Duodenum (tissue), 1 donor: Measurements from ENCODE around the genes BNIPL and C1orf56.

- PRO-cap, result no peak
Observed at GRCh38 chr1:150559620-150560416, 10.6 kb downstream of the ADAMTSL4 start.

- PRO-cap, result no peak
Observed at GRCh38 chr1:150566621-150567032, 12.8 kb downstream of the MCL1 start.

DNA sequence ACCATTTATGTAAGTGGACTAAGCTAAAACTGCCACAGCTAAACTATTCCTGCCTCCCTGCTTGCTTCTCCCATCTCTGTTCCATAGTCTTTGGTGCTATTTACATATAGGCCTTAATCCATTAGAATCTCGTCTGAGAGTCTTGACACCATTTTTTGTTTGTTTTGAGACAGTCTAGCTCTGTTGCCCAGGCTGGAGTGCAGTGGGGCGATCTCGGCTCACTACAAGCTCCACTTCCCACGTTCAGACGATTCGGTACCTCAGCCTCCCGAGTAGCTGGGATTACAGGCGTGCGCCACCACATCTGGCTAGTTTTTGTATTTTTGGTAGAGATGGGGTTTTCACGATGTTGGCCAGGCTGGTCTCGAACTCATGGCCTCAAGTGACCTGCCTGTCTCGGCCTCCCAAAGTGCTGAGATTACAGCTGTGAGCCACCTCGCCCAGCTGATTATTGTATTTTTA is 832 bp upstream of the MCL1 start:
- PRO-cap, result no peak

DNA sequence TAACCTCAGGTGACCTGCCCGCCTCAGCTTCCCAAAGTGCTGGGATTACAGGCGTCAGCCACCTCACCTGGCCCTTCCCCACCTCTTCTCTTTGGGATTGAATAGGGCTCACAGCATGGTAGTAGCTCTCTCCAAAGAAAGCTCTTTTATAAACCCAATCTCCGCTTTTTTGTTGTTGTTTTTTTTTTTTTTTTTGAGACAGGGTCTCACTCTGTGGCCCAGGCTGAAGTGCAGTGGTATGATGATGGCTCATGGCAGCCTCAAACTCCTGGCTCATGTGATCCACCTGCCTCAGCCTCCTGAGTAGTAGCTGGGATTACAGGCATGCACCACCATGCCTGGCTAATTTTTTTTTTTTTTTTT is 24.1 kb downstream of the ENSA start:
- PRO-cap, result no peak

- PRO-cap, result no peak
Observed at GRCh38 chr1:150614041-150614498, 15.3 kb downstream of the ENSA start.

DNA sequence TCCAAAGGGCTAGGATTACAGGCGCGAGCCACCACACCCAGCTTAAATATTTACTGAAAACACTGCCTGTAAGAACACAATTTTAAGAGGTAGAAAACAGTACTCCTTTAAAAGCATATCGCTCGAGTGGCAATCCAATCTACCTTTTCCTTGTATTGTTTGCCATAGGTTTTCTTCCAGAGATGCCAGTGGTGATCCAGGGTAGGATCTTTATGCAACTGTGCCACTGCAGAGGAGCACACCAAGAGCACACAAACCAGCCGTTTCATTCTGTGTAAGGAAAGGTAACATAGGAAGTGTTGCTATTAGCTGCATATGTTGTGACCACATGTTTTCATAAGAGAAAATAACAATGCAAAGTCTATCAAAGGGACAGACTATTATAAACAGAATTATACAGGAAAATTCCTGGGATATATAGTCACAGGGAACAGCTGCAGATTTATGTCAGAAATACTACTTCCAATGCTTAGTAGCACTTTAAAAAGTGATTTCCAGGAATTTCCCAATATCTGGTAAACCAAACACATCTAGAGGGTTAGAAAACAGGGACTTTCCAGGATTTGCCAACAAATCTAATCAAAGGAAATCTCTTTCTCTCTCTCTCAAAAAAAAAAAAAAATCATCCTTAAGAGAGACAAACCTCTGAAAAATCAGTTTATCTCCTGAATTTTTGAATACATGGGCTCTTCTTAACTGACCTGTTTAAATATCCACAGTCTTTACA is 920 bp downstream of the CTSS start:
- PRO-cap, result no peak

DNA sequence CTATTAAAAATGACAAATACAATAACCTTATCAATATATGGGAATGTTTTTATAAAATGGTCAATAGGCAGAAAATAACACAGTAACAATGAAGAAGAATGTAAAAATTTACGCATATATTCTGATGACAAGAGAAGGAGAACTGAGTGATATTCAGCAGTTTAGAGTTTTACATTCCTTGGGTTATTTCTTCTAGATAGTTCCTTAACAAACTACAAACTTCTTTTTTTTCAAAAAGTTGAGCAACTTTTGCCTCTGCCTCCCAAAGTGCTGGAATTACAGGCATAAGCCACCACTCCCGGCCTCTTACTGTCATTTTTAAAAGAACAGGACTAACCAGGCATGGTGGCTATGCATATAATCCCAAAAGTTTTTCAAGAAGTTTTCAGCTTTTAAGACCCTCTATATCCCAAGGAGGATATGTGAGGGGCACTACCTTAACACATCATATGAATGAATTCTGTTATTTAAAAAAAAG is 32.9 kb downstream of the ARNT start:
- PRO-cap, result no peak

DNA sequence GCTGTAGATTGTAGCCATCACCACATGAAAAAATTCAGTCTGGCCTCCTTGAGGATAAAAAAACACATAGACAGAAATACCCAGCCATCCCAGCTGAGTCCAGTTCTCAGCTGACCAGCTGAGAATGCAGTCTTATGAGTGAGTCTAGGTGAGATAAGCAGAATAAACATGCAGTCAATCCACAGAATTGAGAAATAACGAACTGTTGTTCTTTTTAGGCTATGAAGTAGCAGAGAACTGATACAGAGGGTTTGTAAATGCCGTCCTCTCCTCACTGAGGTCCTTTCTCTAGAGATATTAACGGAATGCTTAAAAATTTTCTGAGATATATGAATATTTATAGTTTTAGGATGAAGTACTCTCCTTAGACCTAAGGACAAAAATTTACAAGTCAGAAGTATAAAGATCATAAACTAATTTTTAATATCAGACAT is 24.1 kb downstream of the ARNT start:
- PRO-cap, result no peak

DNA sequence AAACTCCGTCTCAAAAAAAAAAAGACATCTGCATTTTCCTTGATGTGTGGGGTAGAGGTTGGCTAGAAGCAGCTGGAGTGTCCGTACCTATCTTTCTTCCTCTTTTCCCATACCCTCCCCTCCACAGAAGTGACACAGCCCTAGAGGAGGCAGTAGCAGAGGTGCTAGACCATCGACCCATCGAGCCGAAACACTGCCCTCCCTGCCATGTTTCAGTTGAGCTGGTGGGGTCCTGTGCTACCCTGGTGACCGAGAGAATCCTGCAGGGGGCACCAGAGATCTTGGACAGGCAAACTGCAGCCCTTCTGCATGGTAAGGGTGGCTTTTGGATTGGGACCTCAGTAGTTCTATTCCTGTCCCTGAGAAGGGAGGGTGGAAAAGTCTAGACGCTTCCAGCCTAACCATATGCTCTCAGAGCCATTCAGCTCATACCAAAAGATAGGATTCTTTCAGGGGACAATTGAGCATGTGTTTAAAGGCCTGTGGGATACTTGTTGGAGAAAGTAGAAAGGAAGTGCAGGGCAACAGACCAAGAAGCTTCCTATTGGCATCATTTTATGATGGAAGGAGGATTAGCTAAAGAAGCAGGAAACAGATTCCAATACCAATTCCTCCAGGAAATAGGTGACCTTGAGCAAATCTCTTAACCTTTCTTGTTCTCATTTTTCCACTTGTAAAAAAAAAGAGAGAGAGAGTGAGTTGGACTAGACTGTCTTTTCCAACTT is 11.7 kb upstream of the BNIPL start:
- PRO-cap, result no peak

GRCh38 chr1:151036333-151036912 is at the start of gene BNIPL:
TSS of gene BNIPL (plus strand) at chr1:151036586.
- PRO-cap, result no peak

GRCh38 chr1:151047561-151048466 is at the start of gene C1orf56:
TSS of gene C1orf56 (plus strand) at chr1:151047751.
- PRO-cap, result bidirectional peak, plus-strand start at chr1:151047751, minus-strand start at chr1:151047704

GRCh38 chr1:151147605-151148192 is 1.3 kb upstream of the SEMA6C start:
- PRO-cap, result unidirectional peak, minus-strand start at chr1:151147768

GRCh38 chr1:151164581-151165043 is 1.1 kb downstream of the LYSMD1 start:
- PRO-cap, result no peak

GRCh38 chr1:151165044-151165768 is 496 bp downstream of the LYSMD1 start:
- PRO-cap, result unidirectional peak, minus-strand start at chr1:151165638

- PRO-cap, result no peak
Observed at GRCh38 chr1:151168929-151169147, 2.9 kb downstream of the SCNM1 start.

GRCh38 chr1:151237788-151238121 is 16.8 kb upstream of the PSMD4 start:
- PRO-cap, result no peak

- PRO-cap, result no peak
Observed at GRCh38 chr1:151286966-151287701, 5.0 kb downstream of the ZNF687 start.

GRCh38 chr1:151371799-151372149 is 731 bp downstream of the SELENBP1 start:
- PRO-cap, result no peak

DNA sequence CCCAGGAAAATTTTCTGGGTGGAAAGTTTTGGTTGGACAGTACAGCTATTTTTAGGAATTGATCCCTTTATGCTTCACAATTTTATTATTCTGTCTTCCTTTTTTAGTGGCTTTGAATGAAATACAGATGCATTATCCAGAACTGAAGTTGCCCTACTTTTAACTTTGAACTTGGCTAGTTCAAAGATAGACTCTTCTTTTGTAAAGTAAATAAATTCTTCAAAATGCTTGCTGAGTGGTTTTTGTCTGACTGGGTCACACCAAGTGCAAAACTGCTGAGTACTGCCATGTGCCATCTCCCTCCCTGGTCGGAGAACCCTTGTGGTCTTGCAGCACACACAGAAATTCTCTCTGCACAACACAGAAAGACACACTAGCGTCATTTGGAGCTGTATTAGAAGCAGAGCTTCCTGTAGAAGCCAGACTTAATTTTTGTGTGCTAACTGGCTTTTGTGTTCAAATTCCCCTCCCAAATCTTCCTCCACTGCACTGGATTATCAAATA is 2.4 kb downstream of the PSMB4 start:
- PRO-cap, result no peak

DNA sequence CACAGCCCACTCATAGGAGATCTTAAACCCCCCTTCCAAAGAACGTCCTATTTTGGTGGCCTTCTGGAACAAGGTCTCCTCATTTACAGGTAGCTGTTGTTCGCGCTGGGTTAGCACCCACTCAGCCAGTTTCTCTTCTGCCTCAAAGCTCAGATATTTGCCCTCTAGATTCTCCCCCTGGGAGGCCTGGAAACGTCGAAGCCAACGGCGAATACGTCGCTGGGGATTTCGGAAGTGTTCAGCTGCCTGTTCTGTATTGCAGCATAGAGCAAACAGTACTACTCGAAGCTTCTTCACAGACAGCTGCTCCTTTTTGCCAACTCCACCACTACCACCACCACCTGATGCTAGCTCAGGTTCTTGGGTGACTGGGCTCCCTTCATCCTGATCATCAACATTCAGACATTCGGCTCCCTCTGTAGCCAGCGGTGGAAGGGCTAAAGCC is 6.5 kb downstream of the PSMB4 start:
- PRO-cap, result no peak